ENCODE data around the genes RAPGEF2, TKTL2 and TMEM192.

DNA sequence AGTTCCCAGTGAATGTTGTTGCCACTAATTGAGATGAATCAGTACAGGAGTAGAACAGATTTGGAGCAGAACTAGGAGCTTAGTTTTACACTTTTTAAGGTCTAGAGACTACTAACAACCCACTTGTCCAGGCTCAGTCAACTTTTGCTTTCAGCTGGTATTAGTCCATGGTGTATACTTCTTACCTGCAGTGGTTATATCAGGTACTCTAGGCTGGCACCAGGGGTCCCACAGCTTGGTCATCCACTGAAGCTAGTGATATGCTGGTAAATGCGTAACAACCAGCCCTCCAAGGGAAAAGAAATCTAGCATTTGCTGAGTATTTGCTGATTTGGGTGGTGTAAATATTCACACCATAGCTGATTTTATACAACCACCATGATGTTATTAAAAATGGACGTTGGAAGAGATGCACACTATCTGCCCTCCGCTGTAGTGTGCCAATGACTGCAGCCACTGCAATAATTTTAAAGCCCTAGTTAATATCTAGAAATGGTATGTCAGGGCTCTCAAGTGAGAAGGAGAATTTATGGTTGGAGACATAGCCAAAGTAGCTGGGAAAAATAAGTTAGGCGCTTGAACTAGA lies 16.5 kb upstream of the TMEM144 start:
- PRO-cap = no peak
- RAMPAGE, long total RNA, 4 experiments = no peak in any of the 4 experiments

DNA sequence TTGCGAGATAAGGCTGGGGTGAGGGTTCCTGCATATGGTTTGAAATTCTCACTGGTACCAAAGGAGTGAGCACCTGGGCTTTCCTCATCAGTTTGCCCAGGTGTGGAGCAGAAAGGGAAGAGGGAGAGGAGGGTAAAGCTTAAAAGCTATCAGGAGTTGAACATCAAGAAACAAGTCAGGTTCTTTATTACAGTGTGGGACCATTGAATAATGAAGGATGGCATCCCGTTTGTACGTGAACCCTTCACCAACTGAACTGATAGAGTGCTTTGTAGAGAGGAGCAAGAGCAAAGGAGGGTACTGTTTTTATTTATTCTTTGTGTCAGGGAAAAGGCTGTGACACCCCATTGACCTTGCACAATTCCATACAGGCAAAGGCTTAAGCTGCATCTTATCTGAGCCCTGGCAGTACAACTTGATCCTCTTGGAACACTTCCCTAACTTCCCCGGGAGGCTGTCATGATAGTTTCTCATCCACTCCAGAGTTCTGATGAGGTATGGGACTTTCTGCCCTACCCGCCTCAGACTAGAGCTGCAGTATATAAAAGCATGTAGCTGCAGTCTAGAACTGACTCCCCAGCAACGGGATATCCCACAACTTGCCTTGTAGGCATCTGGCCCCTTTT lies 72.5 kb downstream of the FNIP2 start:
- PRO-cap = no peak
- RAMPAGE, long total RNA, 4 experiments = no peak in any of the 4 experiments

- PRO-cap = no peak
- RAMPAGE, long total RNA, 4 experiments = no peak in any of the 4 experiments
Measured at GRCh38 chr4:159047982-159048773, 13.1 kb upstream of the C4orf45 start.

DNA sequence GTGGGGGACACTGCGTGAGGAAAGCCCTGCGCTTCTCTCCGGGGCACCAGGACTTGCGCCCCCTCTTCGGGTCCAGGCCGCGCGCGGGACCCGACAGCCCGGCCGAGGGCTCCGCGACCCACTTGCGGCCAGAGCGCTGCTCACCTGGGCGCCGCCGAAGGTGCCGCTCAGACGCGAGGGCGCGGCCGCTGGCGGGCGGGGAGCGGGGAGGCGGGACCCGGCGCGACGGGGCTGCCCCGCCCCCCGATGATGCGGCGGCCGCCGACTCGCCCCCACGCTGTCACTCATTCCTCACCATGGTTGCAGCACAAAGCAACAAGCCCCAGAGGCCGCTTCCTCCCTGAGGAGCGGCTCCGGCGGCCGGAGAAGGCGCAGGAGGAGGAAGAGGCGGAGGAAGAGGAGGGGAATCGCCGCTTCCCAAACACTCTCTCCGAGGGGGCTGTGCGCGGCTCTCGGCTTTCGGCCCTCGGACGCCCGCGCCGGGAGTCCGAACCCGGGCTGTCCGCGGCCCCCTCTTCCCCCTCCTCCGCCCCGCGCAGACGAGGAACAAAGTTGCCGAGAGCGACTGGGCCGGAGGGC lies at the start of gene RAPGEF2:
TSS of gene RAPGEF2 (plus strand) at position 343 of the 579 bp plus-strand sequence.
- PRO-cap = bidirectional peak, plus-strand start at position 343 of the sequence, minus-strand start at position 155 of the sequence; unidirectional peak, plus-strand start at position 552 of the sequence
- RAMPAGE, long total RNA, 4 experiments = start-site peak on the plus strand in 1 of 4 experiments, centred at position 363 of the sequence, 36 reads per replicate

DNA sequence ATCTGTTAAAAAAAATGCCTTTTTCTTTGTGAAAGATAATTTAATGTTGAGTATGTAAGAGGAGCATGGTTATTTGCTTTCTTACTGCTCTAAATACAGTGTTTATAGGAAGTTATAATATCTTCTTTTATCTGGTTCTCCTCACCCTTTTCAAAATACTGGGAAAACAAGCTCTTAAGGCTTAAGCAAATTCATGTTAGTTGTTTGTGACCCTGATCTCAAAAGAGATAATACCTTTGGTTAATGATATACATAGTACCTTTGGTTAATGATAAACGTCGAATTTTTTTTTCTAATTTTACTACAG lies 180.0 kb downstream of the RAPGEF2 start:
- PRO-cap = no peak
- RAMPAGE, long total RNA, 4 experiments = no peak in any of the 4 experiments

- PRO-cap = no peak
- RAMPAGE, long total RNA, 4 experiments = no peak in any of the 4 experiments
Measured at GRCh38 chr4:159397919-159398398, 295.1 kb downstream of the RAPGEF2 start.

GRCh38 chr4:162684096-162684443 lies 482.6 kb downstream of the NAF1 start:
- PRO-cap = unidirectional peak, plus-strand start at chr4:162684338
- RAMPAGE, long total RNA, 4 experiments = no peak in any of the 4 experiments

- PRO-cap = no peak
- RAMPAGE, long total RNA, 4 experiments = no peak in any of the 4 experiments
Measured at GRCh38 chr4:163189971-163190403, 23.3 kb upstream of the NAF1 start.

DNA sequence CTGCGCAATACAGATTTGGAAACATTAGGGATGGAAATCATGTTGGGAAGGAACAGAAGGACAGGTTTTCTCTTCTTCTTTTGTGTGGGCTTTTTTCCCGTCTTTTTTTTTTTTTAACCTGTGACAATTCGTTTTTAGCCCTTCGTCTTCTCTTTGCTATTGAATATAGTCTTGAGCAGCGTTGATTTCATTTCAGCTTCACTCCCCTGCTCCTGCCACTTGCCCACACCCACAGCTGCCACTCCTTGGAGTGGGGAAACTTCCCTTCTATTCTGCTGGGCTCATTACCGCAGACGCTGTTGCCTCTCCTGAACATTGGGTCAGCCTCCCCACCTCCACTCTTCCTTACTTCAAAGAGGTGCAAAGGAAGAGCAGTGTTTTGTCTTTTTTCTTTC lies 621 bp upstream of the NPY5R start:
- PRO-cap = unidirectional peak, plus-strand start at position 292 of the sequence
- RAMPAGE, long total RNA, 4 experiments = no peak in any of the 4 experiments

- PRO-cap = no peak
- RAMPAGE, long total RNA, 4 experiments = no peak in any of the 4 experiments
Measured at GRCh38 chr4:163343469-163343814, 250 bp upstream of the NPY5R start.

- PRO-cap = no peak
- RAMPAGE, long total RNA, 4 experiments = no peak in any of the 4 experiments
Measured at GRCh38 chr4:163473539-163474072, at the start of gene TKTL2. Gene TKTL2, minus strand, starts transcription at chr4:163473754.

DNA sequence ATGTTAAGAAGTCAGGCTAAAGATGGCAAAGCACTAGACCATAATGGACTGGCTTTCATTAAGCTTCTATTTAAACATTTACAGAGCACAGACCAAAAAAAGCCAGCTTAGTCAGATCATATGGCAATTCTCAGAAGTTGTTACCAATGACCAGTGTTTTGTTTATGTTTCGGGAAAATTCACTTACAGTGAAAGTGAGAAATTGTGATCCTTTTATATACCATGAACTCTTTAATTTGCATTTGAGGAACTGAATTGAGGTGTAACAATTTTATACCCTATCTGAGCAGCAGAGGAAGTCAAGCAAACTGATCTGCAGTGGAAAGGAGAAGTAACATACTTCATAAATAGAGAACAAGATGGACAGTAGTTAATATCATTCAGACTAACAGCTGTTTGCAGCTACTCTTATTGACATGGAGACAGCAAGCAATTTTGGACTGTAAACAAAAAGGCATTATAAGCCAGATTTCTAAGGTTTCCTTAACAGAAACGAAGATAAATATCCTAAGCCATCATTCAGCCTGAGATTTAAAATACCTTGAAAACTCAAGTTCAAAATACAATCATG lies 97.2 kb downstream of the TMA16 start:
- PRO-cap = no peak
- RAMPAGE, long total RNA, 4 experiments = no peak in any of the 4 experiments

DNA sequence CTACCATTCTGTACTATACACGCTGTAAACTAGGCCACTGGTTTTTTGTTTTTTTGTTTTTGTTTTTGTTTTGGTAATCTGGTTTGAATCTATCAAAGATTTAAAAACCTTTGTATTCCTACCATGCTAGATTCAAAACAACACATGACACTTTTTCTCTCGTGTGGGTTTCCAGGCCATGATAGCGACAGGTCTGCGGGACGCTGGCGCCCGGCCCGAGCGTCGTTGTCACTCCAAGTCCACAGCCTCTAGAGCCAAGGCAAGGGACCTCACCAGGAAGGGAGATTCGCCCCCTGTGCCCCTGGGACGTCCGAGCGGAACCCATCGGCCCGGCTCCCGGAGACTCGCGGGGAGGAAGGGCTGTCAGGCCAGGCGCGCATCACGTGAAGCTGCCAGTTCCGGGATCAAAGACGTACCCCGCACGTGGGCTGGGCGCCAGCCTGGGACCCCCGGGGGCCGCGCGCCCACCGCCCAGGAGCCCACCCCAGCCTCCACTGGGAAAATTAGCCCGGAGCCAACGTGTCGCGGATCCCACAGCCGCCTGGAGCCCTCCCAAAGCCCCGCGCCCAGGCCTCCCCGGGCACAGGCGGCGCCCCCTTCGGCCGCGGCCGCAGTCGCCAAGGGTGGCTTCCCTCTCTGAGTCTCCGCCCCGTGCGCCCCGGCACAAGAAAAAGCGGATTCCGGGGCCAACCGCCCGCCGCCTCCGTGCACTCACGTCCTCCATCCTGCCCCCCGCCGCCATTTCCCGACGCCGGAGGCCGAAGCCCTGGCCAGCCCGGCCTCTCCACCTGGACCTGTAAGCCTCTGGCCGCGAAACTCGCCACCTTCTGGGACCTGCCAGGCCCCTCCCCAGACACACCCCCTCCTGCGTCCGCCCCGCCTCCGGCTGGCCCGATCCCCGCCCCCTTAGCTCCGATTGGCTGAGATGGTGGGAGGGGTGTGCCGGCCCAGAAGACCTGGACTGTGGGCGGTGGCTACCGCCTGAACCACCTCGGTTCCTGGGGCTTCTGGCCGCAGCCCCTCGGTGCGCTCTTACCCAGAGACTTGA lies at the start of gene TMEM192:
TSS of gene TMEM192 (minus strand) at position 829 of the 1,048 bp plus-strand sequence.
- PRO-cap = bidirectional peak, plus-strand start at position 984 of the sequence, minus-strand start at position 796 of the sequence
- RAMPAGE, long total RNA, 4 experiments = start-site peak on the minus strand in 2 of 4 experiments, centred at positions 801 to 831 of the sequence, 40 to 52 reads per replicate

- PRO-cap = no peak
- RAMPAGE, long total RNA, 4 experiments = no peak in any of the 4 experiments
Measured at GRCh38 chr4:165476624-165477018, 97.8 kb downstream of the CPE start.

DNA sequence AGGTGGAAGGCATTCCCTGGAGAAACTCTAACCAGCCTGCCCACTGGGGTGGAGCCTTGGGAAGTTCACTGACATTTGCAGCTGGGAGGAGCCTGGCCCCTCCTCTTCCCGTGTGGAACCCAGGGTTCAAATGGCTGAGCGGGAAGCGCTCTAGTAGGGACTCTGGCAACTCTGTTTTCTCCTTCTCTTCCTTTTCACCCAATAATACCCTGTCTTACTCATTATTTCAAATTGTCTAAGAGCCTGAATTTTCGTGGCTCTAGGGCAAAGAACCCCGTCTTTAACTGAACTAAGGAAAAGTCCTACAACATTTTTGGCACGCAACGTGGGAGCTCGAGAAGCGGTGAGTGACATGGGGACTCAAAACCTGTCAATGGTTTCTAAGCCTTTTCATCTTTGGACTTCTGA lies 325.1 kb downstream of the TLL1 start:
- PRO-cap = no peak
- RAMPAGE, long total RNA, 4 experiments = no peak in any of the 4 experiments

DNA sequence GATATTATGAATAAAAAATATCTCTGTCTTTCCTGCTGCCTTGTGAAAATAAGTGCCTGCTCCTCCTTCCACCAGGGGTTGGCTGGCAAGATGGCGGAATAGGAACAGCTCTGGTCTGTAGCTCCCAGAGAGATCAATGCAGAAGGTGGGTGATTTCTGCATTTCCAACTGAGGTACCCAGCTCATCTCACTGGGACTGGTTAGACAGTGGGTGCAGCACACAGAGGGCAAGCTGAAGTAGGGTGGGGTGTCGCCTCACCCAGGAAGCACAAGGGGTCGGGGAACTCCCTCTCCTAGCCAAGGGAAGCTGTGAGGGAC lies 142.4 kb downstream of the SPOCK3 start:
- PRO-cap = no peak
- RAMPAGE, long total RNA, 4 experiments = no peak in any of the 4 experiments

- PRO-cap = no peak
- RAMPAGE, long total RNA, 4 experiments = no peak in any of the 4 experiments
Measured at GRCh38 chr4:168257904-168258194, 60.7 kb downstream of the DDX60 start.

DNA sequence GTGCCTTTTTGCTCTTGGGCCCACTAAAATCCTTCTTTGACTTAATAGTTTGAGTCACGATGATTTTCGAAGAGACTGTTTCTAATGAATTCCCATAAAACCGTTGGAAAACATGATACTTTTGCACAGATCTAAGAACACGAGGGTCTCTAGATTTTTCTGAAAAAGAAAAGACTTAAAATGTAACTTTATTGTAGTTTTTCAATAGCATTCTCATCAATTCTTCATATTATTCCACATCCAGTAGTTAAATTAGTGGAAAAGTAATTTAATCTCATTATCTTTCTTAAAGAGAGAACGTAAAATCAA lies 35.1 kb downstream of the DDX60 start:
- PRO-cap = no peak
- RAMPAGE, long total RNA, 4 experiments = start-site peak on the minus strand in 1 of 4 experiments, centred at position 110 of the sequence, 7 reads per replicate

- PRO-cap = no peak
- RAMPAGE, long total RNA, 4 experiments = no peak in any of the 4 experiments
Measured at GRCh38 chr4:168558259-168559014, 61.6 kb downstream of the PALLD start.

DNA sequence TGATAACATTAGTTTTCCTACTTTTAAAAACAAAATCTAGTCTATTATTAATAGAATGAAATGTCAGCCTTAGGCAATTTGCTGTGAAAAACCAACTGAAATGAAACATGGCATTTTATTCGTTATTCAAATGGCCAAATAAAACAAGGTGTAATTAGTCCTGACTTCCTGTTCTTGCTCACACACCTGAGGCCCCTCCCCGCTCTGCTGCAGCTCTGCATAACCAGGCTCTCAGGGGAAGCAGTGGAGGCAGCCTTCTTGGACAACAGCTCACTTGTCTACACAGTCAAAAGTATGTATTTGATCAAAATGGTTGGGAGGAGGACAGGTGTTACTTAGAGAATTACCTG lies 157.6 kb downstream of the PALLD start:
- PRO-cap = unidirectional peak, plus-strand start at position 181 of the sequence; unidirectional peak, plus-strand start at position 243 of the sequence
- RAMPAGE, long total RNA, 4 experiments = start-site peak on the plus strand in 3 of 4 experiments, centred at positions 230 to 242 of the sequence, 48 to 195 reads per replicate